ENCODE measurements around the gene ADAMTS18.

- PRO-cap: no peak
Observed at GRCh38 chr16:75567843-75568531, 1.8 kb downstream of the GABARAPL2 start.

DNA sequence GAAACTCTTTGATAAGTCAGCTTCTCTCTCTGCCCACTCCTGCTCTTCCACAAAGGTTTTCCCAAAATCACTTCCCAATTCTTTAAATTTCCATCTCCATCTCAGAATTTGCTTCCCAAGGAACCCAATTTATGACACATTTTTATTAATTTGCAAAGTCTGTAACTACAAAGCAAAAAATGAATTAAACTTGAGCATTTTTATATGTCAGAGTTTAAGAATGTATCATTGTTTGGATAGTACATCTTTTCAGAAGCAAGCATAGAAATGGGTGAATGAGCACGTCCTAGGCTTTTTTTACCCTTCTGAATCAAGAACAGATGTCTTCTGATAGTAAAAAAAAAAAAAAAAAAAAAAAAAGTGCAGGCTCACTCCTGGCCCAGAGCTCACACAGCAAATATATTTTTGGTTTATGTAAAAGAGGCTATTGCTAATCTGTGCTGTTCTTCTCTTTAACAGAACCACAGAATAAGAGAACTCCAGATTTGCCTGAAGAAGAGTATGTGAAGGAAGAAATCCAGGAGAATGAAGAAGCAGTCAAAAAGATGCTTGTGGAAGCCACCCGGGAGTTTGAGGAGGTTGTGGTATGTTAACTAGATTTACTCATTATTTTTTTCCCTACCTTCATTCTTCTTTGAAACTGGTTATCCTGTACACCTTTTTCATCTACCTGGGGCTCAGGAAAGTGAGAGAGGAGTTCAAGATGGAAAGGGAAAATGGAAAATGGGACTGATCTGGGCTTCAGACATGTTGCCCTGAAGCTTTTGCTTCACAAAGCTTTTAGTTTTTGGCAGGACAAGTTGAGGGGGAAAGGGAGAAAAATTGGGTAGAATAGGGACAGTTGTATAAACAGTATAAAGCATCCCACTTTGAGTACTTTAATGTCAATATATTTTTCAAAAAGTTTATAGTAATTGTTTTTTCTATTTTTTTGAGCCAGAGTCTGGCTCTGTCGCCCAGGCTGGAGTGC lies 6.5 kb downstream of the TERF2IP start:
- PRO-cap: no peak

DNA sequence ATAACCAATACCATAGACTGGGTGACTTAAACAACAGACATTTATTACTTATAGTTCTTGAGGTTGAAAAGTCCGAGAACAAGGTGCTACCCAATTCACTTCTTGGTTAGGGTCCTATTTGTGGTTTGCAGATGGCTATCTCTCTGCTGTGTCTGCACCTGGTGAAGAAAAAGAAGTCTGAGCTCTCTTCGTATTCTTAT lies 142.4 kb downstream of the CNTNAP4 start:
- PRO-cap: no peak

- PRO-cap: no peak
Observed at GRCh38 chr16:76900302-76900677, 290.7 kb upstream of the MON1B start.

GRCh38 chr16:77434950-77435441 lies at the start of gene ADAMTS18:
Gene ADAMTS18, minus strand, starts transcription at chr16:77435034.
- PRO-cap: unidirectional peak, minus-strand start at chr16:77435154

DNA sequence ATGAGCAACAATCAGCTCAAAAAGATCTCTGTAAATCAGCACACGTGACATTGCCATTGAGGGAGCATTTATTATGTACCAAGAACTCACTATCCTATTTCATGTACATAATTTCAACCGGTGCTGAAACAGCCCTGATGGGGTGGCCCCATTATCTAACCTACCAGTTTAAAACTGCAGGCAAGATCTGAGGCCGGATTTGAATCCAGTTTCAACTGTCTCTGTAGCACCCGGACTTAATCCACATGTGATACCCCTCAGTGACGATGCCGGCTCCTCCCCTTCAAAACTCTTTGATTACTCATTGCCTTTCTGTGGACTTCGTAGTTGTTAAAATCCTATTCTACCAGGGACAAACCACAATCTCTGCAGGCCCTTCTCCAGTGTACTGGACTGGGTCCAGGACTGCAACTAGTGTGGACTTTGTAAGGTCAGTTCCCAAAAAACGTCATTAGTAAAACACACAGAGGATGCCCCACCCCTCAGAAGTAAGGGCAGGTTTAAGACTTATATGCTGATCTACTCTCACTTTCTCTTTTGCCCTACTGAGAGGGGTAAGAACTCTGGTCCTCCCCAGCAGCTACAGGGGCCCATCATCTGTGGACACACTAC lies 10.6 kb upstream of the NUDT7 start:
- PRO-cap: no peak

GRCh38 chr16:78002730-78003087 lies 19.6 kb upstream of the CLEC3A start:
- PRO-cap: no peak

DNA sequence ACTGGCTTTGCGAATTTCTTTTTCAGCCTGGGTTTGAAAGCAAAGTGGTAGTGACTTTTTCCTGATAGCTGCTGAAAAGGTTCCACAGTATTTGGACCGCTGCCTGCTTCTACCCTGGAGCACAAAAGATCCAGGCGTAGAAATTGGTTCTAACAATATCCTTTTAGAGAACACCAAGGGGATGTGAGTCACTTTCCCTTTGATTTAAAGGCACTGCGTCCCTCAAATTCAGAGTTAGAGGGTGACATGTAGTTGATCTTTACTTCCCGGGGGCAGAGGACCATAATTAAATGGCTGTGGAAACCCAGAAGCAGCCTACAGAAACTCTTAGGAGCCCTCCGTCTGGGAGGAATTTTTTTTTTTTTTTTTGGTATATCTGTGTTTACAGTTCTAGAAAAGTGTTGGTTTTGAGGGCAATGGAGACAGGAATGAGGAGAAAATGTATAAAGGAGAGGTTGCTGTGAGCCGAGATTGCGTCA lies 218.5 kb downstream of the WWOX start:
- PRO-cap: no peak

GRCh38 chr16:78606086-78607031 lies 506.9 kb downstream of the WWOX start:
- PRO-cap: no peak

GRCh38 chr16:78706607-78706839 lies 607.1 kb downstream of the WWOX start:
- PRO-cap: no peak

DNA sequence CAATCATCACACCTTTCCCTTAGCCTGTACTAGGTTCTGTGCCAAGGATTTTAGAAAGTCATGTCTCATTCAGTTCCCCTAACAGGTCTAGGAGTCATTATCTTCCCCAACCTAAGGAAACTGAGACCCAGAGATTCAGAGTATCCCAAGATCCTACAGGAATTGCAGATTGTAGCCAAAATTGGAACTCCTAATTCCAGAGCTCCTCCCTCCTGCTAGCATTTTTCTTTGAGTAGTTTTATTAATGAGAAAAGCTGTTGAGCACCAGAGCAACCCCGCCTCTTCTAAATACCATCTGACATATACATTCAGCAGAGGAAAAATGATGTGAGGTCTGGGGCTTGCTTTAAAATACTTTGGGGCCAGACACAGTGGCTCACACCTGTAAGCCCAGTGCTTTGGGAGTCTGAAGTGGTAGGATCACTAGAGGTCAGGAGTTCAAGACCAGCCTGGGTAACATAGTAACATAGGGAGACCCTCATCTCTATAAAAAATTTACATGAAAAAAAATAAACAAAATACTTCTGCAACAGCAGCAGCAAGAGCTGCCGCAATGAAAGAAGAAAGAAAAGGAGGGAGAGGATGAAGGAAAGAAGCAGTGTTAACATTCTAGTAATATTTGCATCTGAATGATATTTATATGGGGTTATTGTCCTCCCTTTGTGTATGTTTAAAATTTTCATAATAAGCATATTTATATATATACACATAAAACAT lies 730.3 kb downstream of the WWOX start:
- PRO-cap: no peak

GRCh38 chr16:79286838-79287558 lies 313.5 kb downstream of the MAF start:
- PRO-cap: bidirectional peak, plus-strand start at chr16:79287253, minus-strand start at chr16:79287029

- PRO-cap: no peak
Observed at GRCh38 chr16:79541203-79541731, 59.3 kb downstream of the MAF start.

- PRO-cap: no peak
Observed at GRCh38 chr16:79587852-79588344, 12.6 kb downstream of the MAF start.

DNA sequence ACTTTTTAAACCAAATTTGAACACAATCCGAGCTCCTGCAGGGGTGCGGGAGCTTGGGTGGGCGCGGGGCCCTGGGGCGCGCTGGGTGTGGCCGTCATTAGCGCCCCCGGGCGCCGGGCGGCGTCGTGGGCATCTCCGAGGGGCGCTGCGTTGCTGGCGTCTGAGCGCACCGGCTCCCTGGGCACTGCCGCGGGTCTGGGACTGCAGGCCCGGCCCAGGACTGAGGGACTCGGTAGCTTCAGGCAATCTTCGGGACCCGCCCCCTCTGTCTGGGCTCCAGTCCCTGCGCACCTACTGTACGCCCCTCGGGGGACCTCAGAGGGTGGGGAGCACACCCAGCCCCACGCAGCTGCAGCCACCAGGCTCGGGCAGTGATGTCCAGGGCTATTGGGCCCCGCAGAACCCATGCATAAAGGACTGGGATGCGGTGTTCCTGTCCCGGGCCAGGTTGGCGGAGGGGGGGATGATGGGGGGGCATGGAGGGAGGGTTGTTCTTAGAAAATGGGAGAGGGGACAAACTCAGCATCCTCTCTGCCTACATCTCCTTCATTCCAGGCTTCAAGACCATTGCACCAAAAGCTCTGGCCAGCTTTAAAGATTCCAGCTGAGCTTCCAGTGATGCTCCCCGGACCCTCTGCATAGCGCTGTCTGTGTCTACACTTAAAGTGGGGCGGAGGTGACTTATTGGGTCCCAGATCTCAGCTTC lies 10.6 kb downstream of the MAF start:
- PRO-cap: no peak

DNA sequence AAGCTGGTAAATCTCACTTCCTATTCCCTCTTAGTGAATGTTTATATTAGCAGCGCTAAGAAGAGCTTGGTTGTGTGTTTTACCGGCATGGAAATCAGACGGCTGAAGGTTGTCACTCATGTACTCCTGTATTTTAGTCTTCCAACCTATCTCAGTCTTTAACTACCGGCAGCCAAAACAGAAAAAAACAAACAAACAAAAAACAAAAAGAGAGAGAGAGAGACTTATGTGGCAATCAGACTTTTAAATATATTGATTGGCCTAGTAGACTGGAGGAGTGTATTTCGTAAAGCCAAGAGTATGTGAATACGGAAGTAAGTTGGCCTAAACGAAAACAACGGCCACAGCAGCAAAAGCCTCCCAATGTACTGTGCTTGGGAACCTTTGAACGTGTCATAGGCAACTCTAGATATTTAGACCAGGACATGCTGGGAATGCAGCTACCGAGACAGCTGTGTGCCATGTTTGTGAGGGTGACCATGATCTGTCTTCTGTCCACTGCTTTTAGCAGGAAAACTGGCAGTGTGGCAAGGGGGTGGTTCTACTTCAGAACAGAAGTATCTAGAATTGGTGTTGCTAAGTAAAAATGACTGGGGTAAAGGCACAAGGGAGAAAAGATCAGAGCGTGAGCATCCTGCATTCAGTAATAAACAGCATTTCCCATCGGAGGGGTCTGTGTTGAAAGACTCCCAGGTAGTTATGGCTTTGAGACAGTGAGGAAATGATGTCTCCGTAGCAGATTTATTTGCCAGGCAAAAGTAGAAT lies 7.5 kb downstream of the MAF start:
- PRO-cap: no peak

GRCh38 chr16:79598271-79598698 lies 2.3 kb downstream of the MAF start:
- PRO-cap: no peak

GRCh38 chr16:79599504-79600112 lies 929 bp downstream of the MAF start:
- PRO-cap: bidirectional peak, plus-strand start at chr16:79599889, minus-strand start at chr16:79599792; bidirectional peak, plus-strand start at chr16:79600199, minus-strand start at chr16:79600020

GRCh38 chr16:79602056-79602508 lies 1.5 kb upstream of the MAF start:
- PRO-cap: bidirectional peak, plus-strand start at chr16:79602411, minus-strand start at chr16:79602174

DNA sequence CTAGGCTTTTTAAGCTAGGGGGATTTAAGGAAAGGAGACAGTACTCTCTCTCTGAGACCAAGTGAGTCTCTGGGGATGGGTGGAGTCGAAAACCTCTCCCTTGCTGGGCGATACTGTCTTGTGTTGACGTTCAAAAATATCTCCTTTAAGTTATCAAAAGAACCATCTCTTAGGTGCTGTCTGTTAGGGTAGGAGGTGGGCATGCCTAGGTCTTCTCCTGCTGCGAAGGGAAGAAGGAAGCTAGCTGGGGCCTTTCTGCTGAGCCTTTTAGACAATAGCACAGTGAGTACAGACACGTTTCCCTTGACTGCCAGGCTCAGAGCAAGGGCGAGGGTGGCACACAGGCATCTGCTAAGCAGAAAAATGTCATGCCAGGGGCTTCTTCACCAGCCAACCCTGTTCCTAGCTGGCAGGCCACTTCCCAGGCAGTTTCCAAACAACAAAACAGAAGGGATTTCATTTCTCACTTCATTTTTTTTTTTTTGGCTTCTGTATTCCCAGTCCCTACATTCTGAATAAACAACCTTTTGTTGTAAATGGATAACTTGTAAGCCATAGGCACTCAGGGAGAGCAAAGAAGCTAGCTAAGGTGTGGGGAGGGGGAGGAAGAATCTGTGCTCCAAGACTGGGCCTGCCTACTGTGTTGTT lies 168.0 kb upstream of the MAF start:
- PRO-cap: no peak

Measured in colonic mucosa (tissue), 1 donor.